H4 (cell line): ENCODE measurements around a stretch of chr12.

- RAMPAGE, long total RNA, result no peak
These were observed 39.9 kb upstream of the IQSEC3 start for GRCh38 chr12:26643-27185.

DNA sequence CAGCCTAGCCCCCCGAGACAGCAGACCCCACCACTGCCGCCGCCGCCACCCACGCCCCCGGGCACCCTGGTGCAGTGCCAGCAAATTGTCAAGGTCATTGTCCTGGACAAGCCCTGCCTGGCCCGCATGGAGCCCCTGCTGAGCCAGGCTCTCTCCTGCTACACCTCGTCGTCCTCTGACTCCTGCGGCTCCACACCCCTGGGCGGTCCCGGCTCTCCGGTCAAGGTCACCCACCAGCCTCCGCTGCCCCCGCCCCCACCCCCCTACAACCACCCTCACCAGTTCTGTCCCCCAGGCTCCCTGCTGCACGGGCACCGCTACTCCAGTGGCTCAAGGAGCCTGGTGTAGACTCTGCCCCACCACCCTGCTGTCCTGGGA, 39.3 kb downstream of the SLC6A12 start:
- RAMPAGE, long total RNA, result no peak

- RAMPAGE, long total RNA, result no peak
These were observed 10.4 kb downstream of the SLC6A12 start for GRCh38 chr12:203408-204018.

GRCh38 chr12:236887-237325, 22.9 kb upstream of the SLC6A12 start:
- RAMPAGE, long total RNA, result no peak

DNA sequence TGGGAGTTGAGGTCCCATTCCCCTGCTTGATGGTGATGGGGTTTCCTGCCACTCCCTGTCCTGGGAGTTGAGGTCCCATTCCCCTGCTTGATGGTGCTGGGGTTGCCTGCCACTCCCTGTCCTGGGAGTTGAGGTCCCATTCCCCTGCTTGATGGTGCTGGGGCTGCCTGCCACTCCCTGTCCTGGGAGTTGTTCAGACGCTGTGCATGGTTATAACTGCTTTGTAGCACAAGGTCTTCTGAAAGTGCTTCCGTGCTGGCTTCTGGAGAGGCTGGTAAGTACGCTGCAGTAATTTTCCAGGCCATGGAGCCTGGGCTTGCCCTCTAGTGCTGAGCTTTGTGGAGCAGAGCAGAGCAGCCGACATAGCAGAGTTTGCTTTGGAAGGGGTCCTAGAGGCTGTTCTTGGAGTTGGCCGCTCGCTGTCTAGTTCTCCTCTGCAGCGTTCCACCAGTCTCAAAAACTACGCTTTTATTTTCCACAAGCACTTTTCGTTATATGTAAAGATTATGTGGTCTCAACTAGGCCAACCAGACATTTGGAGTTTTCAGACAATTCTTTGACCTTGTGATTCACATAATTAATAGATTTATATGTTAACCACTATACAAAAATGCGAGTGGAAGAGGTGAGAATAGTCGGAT, 6.3 kb downstream of the B4GALNT3 start:
- RAMPAGE, long total RNA, result no peak

- RAMPAGE, long total RNA, result no peak
These were observed 70.6 kb downstream of the B4GALNT3 start for GRCh38 chr12:530226-530830.

- RAMPAGE, long total RNA, result no peak
These were observed 79.4 kb downstream of the B4GALNT3 start for GRCh38 chr12:538999-539599.

DNA sequence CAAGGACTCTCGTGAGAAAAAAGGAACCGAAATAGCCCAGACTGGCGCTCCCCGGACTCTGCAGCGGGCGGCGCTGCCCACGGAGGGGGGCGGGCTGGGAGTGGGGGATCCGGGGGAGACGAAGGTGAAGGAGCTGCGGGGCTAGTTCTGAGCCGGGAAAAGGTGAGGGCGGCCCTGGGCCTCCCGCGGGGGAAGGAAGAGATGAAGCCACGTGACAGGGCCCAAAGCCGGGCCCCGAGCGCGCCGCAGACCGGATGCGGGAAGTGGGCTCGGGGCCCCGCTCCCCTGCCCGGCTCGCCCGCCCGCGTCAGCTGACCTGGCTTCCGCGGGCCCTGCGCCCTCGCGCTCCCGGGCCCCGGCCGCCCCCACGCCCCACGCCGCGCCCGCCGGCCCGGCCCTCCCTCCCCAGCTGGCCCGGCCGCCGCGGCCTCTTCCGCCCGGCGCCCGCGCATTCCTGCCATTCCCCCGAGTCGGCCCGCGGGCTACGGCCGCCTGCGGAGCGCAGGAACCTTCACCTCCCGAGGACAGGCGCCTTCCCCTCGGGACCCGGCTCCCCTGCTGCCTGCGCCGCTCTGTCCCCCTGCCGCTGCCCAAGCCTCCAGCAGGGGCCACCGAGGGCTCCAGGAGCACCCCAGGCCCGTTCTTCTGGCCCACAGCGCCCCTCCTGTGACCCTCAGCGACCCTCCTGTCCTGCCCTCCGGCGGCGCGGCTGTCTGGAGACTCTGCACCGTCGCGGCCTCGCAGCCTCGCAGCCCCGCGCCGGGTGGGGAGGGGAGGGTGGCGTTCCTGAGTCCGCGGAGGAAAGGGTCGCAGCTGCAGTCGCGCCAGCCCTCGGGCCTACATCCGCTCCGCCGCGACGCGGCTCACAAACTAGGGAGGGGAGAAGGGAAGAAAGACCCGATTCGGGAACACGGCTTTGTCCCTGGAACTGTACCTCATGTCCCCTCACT, 20.4 kb downstream of the NINJ2 start:
- RAMPAGE, long total RNA, result no peak

DNA sequence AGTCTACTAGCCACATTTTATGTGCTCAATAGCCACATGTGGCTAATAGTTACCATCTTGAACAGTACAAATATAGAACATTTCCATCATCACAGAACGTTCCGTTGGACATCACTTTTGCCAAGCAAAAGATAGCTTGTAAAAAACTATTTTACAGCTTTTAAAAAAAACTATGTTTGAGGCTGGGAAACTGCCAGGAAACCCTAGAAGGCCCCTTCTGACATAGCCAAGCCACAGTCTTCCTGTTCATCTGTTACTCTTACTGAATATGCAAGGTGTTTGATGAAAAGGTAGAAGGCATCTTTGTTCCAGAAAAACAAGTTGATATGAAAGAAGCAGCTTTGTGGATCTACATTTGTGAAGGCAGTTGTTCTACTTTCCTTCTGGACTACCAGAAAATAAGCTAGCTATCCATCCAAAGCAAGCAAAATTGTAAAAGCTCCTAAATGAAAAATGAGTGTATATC, 23.6 kb upstream of the WNK1 start:
- RAMPAGE, long total RNA, result no peak

DNA sequence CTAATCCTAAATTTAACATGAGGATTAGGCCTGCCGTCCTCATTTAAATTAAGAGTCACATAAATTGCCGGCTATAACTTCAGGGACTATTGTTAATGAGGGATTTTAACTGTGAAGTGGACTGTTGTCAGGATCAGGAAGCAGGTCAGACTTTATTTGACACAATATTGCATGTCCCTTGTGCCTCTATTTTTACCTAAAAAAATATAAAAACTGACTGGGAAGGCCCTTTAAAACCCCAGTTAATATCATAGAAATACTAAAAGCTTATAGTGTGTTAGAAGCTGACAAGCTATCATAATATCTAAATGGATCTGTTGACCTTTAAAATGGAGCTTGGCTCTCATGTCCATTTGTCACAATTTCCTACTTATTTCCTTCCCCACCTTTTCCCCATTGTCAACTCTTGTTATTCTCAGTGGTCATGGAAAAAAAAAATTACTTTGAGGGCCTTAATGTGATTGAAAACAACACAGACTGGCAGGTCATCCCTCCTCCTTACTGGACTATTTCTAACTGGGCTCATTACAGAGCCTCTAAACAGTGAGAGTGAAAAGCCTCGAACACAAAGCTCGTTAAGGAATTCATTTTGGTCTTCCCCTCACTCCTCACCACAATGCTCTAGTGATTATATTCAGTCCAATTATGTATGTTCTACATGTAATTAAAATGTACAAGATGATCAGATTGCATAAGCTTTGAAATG, 13.7 kb upstream of the WNK1 start:
- RAMPAGE, long total RNA, result no peak

DNA sequence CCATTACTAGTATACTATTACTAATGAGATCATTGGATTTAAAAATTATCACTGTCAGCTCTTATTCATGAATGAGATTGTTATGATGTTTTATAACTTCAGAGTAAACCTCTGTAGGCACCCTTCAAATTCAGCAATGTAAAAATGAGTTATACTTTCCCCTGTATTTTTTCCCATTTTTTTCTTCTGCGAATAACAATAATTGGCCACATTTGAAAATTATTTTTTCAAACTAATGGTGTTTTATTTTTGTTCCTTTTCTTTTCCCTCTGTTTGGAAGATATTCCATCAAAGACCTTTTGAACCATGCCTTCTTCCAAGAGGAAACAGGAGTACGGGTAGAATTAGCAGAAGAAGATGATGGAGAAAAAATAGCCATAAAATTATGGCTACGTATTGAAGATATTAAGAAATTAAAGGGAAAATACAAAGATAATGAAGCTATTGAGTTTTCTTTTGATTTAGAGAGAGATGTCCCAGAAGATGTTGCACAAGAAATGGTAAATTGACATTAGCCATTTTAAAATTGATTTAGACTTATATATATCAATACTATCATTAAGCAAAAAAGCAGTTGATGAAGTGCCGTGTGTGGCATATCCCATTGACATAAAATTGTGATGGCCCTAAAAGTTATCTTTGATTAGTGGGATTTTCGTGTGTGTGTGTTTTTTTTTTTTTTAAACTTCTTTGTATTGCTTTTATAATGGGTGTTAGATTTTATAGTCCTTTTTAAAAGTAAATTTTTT, 90.4 kb downstream of the RAD52 start:
- RAMPAGE, long total RNA, result no peak

GRCh38 chr12:1189512-1190176, 198.6 kb downstream of the ERC1 start:
- RAMPAGE, long total RNA, result no peak

GRCh38 chr12:1216951-1217903, 226.2 kb downstream of the ERC1 start:
- RAMPAGE, long total RNA, result no peak

- RAMPAGE, long total RNA, result no peak
These were observed 10.8 kb upstream of the FBXL14 start for GRCh38 chr12:1605137-1605552.

- RAMPAGE, long total RNA, result no peak
These were observed 22.8 kb upstream of the ADIPOR2 start for GRCh38 chr12:1668176-1668375.

DNA sequence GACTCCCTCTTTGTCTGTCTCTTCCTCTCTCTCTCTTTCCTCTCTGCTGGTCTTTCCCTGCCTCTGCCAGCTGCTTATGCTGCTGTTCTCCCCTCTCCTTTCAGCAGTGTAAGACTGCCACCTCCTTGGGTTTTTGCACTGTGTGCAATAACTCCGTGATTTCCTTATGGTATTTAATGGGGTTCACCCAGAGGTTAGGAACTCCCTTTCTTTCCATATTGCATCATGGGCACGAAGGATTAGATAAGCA, 20.8 kb downstream of the ADIPOR2 start:
- RAMPAGE, long total RNA, result no peak

DNA sequence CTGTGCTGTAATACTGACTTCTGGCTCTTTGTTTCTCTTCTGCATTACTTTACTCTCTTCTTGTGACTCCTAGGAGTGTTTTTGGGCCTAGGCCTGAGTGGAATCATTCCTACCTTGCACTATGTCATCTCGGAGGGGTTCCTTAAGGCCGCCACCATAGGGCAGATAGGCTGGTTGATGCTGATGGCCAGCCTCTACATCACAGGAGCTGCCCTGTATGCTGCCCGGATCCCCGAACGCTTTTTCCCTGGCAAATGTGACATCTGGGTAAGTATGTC, 36.6 kb upstream of the LRTM2 start:
- RAMPAGE, long total RNA, result no peak

GRCh38 chr12:1836639-1837443, 16.5 kb downstream of the LRTM2 start:
- RAMPAGE, long total RNA, result no peak

GRCh38 chr12:1972311-1972760, 31.9 kb downstream of the DCP1B start:
- RAMPAGE, long total RNA, result no peak

DNA sequence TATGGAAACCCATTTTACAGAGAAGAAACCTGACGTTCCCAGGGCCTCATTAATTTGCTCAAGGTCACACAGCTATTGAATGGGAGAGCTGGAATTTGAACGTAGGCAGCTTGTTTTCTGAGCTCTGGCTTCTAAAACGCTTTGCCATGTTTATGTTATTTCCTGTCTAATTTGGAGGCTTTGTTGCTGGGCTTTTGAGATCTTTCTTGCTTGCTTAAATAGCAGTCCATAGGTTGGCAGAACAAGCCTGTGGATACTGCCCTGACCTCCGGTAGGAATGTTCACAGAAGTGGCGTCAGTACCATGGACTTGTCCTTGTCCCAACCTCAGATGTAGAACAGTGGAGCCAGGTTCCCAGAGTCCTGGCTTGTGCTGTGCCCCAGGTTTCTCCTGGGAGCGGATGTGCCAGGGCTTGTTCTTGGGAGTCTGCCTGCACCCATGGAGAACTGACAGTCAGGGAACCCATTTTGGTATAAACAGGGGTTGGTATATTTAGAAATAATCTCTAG, 22.7 kb downstream of the CACNA1C start:
- RAMPAGE, long total RNA, result no peak